ENCODE measurements around a stretch of chrX.

- PRO-cap, 2 experiments, result no peak in any of the 2 experiments
- RAMPAGE, long total RNA, 5 experiments, result no peak in any of the 5 experiments
These were observed 238.3 kb upstream of the AGTR2 start for GRCh38 chrX:115931911-115933004.

GRCh38 chrX:115967097-115968064 is 203.2 kb upstream of the AGTR2 start:
- PRO-cap, 2 experiments, result no peak in any of the 2 experiments
- RAMPAGE, long total RNA, 5 experiments, result no peak in any of the 5 experiments

- PRO-cap, 2 experiments, result peak in 1 of 2 experiments; most common plus-strand start chrX:116010031 (in 1); most common minus-strand start chrX:116010040 (in 1)
- RAMPAGE, long total RNA, 5 experiments, result no peak in any of the 5 experiments
These were observed 160.8 kb upstream of the AGTR2 start for GRCh38 chrX:116009783-116010155.

GRCh38 chrX:116948952-116949331 is 486.2 kb upstream of the CT83 start:
- PRO-cap, 2 experiments, result peak in 2 of 2 experiments; most common minus-strand start chrX:116949172 (in 2)
- RAMPAGE, long total RNA, 5 experiments, result no peak in any of the 5 experiments

DNA sequence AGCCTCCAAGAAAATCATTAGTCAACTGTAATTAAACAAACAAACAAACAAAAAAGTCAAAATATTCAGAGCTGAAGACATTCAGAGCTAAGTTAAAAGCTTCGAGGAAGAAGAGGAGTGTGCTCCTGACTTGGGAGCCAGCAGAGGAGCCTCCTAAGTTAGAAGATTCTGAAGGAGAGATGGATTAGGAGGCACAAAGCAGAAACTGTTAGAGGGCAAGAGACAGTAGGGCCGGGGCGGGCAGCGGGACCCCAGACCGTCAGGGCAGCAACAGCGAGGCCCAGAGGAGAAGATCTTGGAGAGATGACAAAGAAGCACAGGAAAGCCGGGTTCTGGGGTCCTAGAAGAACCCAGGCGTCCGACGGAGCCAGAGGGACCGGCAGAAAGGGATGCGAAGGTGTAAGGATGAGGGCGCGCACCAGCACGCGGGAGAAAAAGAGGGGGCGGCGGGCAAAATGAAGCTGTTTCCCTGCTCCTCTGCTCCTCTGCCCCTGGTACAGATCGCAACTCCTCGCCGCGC is 634 bp downstream of the KLHL13 start:
- PRO-cap, 2 experiments, result no peak in any of the 2 experiments
- RAMPAGE, long total RNA, 5 experiments, result no peak in any of the 5 experiments

GRCh38 chrX:118441117-118441551 is 54.5 kb upstream of the DOCK11 start:
- PRO-cap, 2 experiments, result no peak in any of the 2 experiments
- RAMPAGE, long total RNA, 5 experiments, result no peak in any of the 5 experiments

DNA sequence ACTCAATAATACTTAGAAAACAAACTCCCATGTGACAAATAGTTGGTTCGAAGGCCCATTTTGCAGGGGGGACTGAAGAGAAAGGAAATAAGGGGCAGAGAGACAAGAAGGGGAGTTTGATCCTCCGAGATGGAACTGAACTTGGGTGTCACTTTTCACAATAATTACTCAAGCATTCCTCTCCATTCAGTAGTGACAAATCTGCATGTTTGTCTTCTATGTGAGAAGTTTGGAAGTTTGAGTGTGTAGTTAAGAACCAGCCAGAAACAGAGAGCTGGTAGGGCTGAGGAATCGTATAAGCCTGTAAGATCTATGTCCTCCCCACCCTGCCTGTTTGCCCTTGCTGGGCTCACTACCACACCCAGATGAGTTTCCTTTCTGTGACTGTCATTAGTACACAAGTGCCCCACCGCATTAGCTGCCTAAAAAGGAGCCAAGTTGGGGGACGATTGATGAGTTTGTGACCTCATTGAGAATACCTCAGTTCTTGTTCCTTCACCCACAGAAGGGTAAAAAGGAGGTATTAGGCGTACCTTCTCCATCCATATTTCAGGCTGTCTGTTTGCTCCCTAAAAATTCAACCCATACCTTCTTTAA is 28.2 kb downstream of the DOCK11 start:
- PRO-cap, 2 experiments, result no peak in any of the 2 experiments
- RAMPAGE, long total RNA, 5 experiments, result no peak in any of the 5 experiments

GRCh38 chrX:118593220-118593828 is 97.7 kb downstream of the DOCK11 start:
- PRO-cap, 2 experiments, result no peak in any of the 2 experiments
- RAMPAGE, long total RNA, 5 experiments, result no peak in any of the 5 experiments

DNA sequence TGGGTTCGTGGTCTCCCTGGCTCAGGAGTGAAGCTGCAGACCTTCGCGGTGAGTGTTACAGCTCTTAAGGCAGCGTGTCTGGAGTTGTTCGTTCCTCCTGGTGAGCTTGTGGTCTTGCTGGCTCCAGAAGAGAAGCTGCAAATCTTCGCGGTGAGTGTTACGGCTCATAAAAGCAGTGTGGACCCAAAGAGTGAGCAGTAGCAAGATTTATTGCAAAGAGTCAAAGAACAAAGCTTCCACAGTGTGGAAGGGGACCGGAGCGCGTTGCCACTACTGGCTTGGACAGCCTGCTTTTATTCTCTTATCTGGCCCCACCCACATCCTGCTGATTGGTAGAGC is 11.5 kb upstream of the IL13RA1 start:
- PRO-cap, 2 experiments, result no peak in any of the 2 experiments
- RAMPAGE, long total RNA, 5 experiments, result no peak in any of the 5 experiments

GRCh38 chrX:118761098-118761656 is 33.8 kb downstream of the IL13RA1 start:
- PRO-cap, 2 experiments, result no peak in any of the 2 experiments
- RAMPAGE, long total RNA, 5 experiments, result no peak in any of the 5 experiments

DNA sequence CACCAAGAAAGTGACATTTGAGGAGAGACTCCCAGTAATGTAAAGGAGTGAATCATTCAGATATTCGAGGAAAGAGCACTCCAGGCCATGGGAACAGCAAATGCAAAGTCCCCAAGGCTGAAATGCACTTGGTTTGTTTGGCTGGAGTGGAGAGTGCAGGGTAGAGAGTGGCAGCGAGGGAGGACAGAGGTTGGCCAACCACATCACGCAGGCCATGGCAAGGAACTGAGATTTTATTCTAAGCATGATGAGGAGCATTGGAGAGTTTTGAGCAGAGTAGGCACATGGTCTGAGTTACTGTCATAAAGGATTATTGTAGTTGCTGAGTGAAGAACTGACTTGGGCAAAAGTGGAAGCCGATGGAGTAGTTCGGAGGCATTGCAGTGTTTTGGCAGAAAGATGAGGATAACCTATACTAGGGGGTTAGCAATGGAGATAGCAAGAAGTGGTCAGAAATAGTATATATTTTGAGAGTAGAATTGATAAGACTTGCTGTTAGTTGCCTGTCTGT is 47.8 kb downstream of the IL13RA1 start:
- PRO-cap, 2 experiments, result no peak in any of the 2 experiments
- RAMPAGE, long total RNA, 5 experiments, result no peak in any of the 5 experiments

DNA sequence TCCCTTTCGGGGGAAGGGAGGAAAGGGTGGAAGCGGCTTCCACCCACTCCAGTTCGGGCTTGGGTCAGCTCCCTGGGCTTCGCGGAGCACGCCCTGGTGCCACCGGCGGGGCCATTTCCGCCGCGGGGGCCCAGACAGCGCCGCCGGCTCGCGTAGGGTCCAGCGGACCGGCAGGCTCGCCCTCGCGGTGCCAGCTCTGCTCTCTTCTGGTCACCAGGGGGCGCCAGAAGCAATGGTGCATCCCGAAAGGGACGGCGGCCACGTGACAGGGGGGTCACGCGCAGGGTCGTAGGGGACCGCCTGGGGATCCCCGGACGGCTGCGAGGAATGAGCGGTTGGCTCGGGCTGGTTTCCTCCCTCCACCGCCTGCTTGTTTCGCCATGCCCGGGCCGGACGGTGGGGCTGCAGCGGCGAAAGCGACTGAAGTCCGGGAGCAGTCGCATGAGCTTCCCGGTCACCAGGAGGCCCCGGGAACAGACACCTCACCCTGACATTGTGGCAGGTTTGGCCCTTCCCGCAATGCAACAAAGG is 15.7 kb downstream of the ZCCHC12 start:
- PRO-cap, 2 experiments, result peak in 2 of 2 experiments; most common plus-strand start position 289 of the sequence (in 2); most common minus-strand start position 161 of the sequence (in 1)
- RAMPAGE, long total RNA, 5 experiments, result start-site peak on the plus strand in 2 of 5 experiments, centred at position 293 of the sequence, 18 to 23 reads per replicate

DNA sequence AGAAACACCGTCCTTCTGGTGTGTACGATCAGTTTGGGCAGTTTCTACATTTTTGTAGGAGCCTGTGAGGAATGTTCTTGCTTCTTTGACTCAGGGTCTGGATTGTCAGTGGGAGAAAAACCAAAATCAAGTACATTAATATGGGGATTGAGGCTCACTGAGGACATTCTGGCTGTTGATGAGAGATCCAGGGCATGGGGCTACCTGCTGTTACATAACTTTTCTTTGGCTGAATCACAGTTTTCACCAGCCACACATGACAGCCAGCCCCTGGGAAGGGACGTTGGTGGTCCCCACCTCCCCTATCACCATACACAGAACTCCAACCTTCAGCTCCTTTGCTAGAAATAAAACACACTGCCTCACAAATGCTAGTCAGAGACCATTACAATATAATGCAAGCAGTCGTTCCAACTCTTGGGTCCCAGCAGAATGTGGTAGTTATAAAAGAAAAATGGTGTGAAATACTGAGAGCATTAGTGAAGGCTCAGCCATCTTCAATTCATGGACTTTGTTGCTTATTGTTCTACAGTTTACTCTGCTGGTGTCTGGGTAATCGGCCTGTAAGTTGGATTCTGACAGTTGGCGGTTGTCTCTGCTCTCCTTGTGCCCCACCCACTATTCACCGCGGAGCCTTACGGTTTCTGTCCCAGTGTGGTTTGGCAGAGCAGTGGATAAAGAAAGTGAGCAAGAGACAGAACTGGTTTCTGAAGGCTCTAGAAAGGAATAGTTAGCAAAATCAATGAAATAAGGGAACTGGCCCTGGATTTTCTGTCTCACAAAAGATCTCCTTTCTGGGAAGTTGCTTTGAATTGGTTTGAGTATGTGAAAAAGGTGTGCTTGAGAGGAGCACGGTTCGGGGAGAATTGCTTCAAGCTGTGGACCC is 8.9 kb downstream of the LONRF3 start:
- PRO-cap, 2 experiments, result no peak in any of the 2 experiments
- RAMPAGE, long total RNA, 5 experiments, result no peak in any of the 5 experiments

DNA sequence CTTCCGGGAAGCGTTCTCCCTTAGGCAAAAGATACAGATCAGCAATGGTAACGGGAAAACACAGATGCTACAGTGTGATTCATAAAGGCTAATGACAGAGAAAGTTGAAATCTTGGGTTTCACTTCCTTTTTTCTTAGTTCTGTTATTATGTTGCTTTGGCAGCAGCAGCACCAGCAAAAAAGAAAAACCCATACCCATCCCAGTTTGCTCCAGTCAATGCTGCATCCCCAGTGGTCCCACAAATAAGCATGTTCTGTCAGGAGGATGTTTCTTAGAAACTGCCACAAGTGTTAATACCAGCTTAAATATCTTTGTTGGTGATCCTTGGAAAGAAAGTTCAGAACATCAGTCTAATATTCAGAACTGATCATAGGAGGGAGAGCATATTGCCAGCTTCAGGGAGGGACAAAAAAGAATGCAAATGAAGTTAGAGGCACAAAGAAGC is 41.2 kb downstream of the LONRF3 start:
- PRO-cap, 2 experiments, result no peak in any of the 2 experiments
- RAMPAGE, long total RNA, 5 experiments, result no peak in any of the 5 experiments

DNA sequence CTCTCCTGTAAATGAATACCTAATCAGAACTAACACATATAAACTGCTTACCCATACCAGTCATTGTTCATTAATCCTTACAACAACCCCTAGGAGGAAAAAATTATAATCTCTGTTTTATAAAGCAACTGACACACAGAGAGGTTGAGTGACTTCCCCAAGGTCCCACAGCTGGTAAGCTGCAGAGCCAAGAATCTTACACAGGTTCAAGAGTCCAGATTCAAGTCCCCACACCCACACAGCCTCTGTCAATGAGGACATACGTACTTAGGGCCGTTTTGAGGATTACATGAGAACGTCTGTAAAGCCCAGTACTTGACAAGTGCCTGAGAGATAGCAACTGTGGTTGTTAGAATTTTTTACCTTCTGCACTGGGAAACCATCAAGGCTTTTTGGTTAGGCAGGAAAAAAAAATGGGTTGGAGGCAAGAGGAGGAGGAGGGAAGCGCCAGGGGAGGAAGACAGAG is 553 bp upstream of the SLC25A43 start:
- PRO-cap, 2 experiments, result no peak in any of the 2 experiments
- RAMPAGE, long total RNA, 5 experiments, result no peak in any of the 5 experiments

GRCh38 chrX:119400980-119401622 is 2.0 kb downstream of the SLC25A43 start:
- PRO-cap, 2 experiments, result no peak in any of the 2 experiments
- RAMPAGE, long total RNA, 5 experiments, result no peak in any of the 5 experiments

GRCh38 chrX:119455254-119455654 is 13.0 kb upstream of the SLC25A5 start:
- PRO-cap, 2 experiments, result no peak in any of the 2 experiments
- RAMPAGE, long total RNA, 5 experiments, result no peak in any of the 5 experiments

- PRO-cap, 2 experiments, result no peak in any of the 2 experiments
- RAMPAGE, long total RNA, 5 experiments, result no peak in any of the 5 experiments
These were observed 13.5 kb downstream of the SLC25A5 start for GRCh38 chrX:119481670-119482135.

- PRO-cap, 2 experiments, result no peak in any of the 2 experiments
- RAMPAGE, long total RNA, 5 experiments, result no peak in any of the 5 experiments
These were observed 34.6 kb downstream of the SLC25A5 start for GRCh38 chrX:119502532-119503560.

- PRO-cap, 2 experiments, result no peak in any of the 2 experiments
- RAMPAGE, long total RNA, 5 experiments, result no peak in any of the 5 experiments
These were observed 30.3 kb downstream of the UBE2A start for GRCh38 chrX:119604608-119605214.